Metanephros (tissue), 2 donors: Measurements from ENCODE around the gene ARL4C.

DNA sequence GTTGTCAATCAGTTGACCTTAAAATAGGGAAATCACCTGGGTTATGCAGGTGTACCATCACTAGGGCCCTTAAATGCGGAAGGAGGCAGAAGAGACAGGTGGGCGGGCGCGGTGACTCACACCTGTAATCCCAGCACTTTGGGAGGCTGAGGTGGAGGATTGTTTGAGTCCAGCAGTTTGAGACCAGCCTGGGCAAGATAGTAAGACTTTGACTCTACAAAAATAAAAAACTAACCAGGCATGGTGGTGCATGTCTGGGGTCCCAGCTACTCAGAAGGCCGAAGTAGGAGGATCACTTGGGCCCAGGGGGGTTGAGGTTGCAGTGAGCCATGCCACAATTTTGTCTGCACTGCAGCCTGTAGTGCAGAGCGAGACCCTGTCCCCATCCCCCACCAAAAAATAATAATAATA, 73.6 kb downstream of the ARL4C start:
- RAMPAGE, long total RNA, result no peak

DNA sequence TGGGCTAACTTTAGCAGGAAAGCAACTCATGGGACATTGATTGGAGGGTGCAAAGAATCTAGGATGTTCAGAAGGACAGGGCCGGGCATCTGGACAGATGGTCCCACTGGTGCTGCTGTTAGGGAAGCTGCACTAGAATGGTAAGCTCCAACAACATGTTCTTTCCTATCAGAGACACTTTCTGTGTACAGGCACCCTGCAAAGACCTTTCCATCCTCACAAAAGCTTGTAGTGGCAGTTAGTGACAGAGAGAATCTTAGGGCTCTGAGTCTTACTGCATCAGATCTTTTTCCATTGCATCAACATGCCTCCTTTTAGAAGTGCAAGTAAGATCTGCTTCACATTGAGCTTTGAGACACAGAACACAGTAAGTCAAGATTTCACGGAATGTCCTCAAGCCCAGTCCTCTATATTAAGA, 52.7 kb downstream of the ARL4C start:
- RAMPAGE, long total RNA, result no peak

DNA sequence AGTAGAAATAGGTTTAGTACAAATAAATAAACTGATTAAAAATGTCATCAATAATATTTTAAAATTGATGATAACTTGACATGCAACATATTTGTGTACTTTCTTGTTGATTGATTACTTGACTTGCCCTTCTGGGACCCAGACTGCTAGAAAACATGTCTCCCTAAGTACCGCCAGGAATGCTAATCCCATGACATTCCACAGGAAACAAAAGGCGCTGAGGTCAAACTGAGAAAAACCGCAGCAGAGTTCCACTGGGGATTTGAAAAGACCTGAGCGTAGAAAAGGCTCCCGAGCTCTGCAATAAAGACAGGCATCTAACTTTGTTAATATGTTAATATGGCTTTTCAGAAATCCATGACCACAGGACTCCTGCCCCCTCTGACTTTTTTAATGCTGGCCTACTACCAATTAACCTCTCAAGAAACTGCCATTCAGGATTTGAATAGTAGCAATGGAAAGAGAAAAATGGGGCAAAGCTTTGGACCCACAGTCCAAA, 47.7 kb downstream of the ARL4C start:
- RAMPAGE, long total RNA, result no peak

DNA sequence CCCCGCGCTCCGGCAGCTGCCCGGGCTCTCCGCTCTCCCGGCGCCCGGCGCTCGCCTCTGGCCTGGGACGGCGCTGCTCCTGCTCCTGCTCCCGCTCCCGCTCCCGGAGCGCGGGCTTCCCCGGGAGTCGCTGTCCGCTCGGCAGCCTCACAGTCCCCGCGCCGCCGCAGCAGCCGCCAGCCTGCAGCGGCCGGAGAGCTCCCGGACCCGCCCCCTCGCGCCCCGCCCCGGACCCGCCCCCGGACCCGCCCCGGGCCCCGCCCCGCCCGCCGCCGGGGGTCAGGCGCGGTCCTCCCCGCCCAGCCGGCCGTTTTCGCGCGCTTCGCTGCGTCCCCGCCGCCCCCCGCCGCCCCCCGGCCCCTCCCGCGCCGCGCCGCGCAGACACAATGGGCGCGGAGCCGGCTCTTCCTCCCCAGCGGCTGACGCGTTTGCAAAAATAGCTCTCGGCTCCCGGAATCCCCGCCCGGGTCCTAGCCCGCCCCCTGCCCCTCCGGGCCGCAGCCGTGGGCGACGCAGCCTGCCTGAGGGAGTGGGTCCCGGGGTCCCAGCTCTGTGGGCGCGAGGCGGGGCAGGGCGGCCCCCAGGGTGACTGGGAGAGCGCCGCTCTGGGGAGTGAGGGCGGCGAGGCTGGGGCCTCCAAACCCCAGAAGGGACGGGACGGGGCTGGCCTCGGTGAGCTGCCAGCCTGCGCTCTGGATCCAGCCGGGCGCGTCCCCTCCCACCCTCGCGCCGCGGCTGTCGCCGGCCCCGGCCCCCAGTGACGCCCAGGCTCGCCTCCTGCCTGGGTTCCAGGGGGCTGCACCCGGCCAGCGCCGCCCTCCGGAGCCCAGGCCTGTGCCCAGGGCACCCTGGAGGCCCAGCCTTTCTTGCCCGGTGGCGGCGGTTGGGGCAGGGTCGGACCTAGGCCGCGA, at the start of gene ARL4C:
Gene ARL4C, minus strand, starts transcription at position 183 of the 911 bp plus-strand sequence.
- RAMPAGE, long total RNA, result no peak

GRCh38 chr2:234847091-234847546, 104.7 kb upstream of the SH3BP4 start:
- RAMPAGE, long total RNA, result no peak

- RAMPAGE, long total RNA, result no peak
Observed at GRCh38 chr2:234881637-234882250, 70.1 kb upstream of the SH3BP4 start.

DNA sequence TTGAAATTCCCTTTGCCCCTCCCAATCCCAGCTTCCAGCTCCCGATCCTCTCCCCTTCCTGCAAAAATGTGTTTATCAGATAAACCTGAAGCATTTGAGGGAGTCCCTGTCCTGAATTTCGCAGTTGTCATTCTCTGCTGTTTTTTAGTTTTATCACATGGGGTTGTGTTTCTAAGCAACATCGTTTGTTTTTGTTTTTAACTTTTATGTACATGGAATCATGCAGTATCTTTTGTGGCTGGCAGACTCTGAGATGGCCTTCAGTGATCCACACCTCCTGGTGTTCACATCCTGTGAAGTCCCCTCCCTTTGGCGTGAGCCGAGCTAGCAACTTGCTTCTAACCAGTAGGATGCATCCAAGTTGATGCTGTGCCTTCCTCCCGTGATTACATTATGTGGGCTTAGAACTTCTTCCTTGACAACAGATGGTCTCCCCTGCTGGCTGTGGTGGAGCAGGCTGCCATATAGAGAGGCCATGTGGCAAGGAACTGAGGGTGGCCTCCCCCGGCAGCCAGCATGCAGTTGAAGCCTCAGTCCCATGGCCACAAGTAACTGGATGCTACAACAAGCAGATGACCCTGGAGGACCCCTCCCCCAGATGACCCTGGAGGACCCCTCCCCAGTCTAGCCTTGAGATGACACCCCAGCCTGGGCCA, 27.5 kb downstream of the SH3BP4 start:
- RAMPAGE, long total RNA, result no peak

DNA sequence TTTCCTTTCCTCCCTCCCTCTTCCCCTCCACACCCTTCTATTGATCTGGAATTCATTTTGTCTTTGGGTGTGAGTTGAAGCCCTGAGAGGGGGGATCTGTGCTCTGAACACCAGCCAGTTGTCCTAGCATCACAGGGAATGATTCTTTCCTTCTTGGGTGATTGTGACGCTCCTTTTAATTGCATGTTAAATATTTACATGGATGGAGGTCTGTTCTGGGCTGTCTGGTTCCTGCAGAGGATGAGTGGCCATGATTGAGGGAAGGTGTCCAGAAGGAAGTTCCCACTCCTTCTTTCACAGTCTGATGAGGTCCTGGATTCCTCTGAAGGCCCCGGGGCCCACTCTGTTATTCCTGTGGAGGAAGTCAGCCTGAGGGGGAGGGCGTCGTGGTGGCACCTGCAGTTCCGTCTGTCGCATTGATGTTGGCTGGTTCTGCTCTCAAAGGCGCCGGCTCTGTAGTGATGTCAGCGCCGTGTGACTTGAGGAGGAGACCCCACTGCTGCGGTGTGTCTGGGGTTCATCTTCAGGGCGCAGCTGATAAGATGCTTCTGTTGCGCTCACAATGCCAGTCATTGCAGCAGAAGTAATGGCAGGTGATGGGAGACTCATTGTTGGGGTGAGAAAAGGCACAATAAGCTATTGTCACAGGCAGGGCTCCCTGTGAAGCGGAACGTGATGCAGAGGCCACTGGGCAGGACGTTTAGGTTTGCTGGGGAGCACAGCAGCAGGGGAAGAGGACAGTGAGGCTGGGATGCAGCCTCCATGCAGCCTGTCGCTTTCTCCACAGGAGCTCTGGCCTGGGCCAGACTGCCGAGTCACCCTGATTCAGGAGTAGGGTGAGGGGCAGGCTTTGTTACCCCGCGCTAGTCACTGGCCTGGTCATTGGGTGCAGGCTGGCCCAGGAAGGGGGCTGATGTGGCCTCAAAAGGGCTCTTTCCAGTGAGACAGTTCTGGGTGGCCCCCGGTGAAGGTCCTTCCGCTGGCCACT, 42.6 kb downstream of the SH3BP4 start:
- RAMPAGE, long total RNA, result no peak

- RAMPAGE, long total RNA, result no peak
Observed at GRCh38 chr2:235025129-235025583, 73.3 kb downstream of the SH3BP4 start.

- RAMPAGE, long total RNA, result no peak
Observed at GRCh38 chr2:235025869-235026566, 74.2 kb downstream of the SH3BP4 start.

- RAMPAGE, long total RNA, result no peak
Observed at GRCh38 chr2:235066947-235067299, 115.1 kb downstream of the SH3BP4 start.

DNA sequence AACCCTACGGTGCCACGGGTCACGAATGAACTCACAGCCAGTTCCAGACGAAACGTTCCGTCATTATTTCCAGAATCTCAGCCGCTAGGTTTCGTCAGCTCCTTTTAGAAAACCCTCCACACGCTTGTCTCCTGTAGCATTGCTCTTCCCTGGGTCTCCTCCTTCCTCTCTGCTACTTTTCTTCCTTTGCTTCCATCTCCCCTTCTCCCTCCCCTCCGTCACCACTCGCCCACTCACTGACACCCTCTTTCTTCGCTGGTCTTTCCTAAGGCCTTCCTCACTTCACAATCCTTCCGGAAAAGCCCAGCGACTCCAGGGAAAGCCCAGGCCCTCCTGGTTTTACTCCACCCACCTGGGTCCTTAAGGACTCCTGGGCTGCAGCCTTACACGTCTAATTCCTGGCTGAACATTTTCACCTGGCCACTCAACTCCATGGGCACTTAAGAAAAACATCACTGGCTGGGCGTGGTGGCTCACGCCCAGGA, 119.3 kb upstream of the AGAP1 start:
- RAMPAGE, long total RNA, result no peak

GRCh38 chr2:235384280-235385266, 109.3 kb upstream of the AGAP1 start:
- RAMPAGE, long total RNA, result no peak

- RAMPAGE, long total RNA, result no peak
Observed at GRCh38 chr2:235406227-235406833, 87.5 kb upstream of the AGAP1 start.

GRCh38 chr2:235418823-235419225, 75.0 kb upstream of the AGAP1 start:
- RAMPAGE, long total RNA, result no peak

- RAMPAGE, long total RNA, result no peak
Observed at GRCh38 chr2:235505182-235506032, 11.6 kb downstream of the AGAP1 start.

GRCh38 chr2:235670649-235671161, 176.9 kb downstream of the AGAP1 start:
- RAMPAGE, long total RNA, result no peak

DNA sequence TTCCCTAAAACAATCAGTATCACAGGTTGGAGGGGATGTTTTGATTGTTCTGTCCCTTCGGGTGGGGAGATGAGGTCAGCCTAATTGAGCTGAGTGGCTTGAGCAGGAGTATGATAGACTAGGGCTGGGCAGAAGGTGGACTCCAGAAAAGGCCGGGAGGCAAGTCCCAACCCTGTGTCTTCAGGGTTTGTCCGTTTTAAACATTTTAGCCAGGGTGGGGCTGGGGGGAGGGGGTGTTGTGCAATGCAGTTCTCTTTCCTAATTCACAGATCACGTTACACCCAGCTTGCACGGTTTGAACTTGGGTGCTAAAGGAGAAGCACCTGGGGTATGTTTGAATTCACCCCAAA, 233.3 kb downstream of the AGAP1 start:
- RAMPAGE, long total RNA, result no peak

DNA sequence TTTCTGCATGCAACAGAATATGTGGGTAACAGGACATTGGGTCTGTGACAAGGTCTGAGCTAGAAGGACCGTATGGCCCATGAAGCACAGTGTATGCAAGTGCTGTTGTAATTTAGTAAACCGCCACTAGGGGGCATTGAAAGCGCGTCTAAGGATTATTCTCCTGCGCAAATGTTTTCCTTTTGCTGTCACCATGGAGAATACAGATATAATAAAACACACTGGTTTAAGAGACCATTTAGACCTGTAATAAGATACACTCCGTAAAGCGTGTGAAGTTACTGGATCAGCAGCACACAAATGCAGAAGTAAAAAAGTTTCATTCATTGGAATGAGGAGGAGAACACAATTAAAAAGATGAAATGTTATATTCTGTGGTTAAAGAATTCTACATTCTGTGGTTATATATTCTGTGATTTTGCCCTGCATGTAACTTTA, 272.4 kb downstream of the AGAP1 start:
- RAMPAGE, long total RNA, result no peak

- RAMPAGE, long total RNA, result no peak
Observed at GRCh38 chr2:235908530-235909198, 259.5 kb downstream of the GBX2 start.